H4 (cell line): ENCODE measurements around a stretch of chr12.

DNA sequence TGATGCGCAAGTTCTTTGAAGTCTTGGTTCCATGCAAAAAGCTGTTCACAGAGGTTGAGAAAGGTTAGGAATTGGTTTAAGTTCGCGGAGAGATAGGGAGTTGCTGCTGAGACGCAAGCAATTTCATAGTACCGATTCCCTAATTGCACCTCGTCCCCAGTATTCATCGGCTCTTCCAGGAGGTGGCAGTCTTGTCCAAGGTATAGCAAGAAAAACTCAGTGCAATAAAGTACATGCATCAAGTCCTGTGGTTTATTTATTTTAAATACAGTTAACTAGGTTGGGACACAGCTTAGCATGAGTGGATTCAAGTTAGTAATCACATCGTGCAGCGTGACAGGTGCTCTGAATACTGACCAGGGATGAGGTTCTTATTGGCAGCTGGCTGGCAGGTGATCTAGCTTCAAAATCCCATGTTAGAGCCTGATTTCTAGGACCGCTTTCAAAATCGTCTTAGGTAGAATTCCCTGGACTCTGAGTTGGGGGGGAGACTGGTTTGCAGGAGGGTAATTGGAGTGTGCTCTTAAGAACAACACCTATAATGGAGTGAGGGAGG lies 603 bp upstream of the YARS2 start:
- RAMPAGE, long total RNA, result no peak

DNA sequence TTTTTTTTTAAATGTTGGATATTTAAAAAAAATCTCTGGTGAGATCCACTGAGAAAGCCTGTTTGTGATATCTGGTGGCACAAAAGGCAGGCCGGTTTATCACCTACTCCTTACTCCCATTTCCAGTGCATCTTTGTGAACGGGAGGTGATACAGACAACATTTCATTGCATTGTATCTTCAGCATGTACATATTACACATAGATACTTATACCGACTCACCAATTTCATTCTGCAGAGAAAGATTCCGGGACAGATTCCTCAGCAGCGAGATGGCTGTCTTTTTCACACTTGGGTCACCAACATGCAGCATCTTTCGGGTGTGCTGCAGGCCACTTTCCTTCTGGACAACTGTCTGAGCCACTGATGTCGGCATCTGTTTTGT lies 46.5 kb upstream of the YARS2 start:
- RAMPAGE, long total RNA, result no peak

- RAMPAGE, long total RNA, result no peak
Measured at GRCh38 chr12:32875439-32875995, 21.1 kb downstream of the PKP2 start.

DNA sequence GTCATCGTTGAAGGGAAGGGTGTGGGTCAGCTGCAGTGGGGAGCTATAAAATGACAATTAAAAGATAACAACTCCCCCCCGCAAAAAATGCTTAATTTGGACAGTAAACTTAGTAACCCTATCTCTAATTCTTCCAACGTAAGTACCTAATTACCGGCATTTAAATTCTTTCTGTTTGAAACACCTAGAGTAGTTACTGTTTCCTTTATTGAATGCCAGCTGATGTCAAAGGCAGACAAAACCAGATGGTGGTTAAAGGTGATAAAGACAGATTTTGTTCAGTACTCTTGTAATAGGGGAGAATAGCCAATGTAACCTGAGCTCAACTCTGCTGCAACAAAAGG lies 90.6 kb upstream of the PKP2 start:
- RAMPAGE, long total RNA, result no peak

- RAMPAGE, long total RNA, result no peak
Measured at GRCh38 chr12:34346693-34346954, 324.3 kb downstream of the ALG10 start.

GRCh38 chr12:39351546-39352325 lies 91.2 kb downstream of the KIF21A start:
- RAMPAGE, long total RNA, result no peak

DNA sequence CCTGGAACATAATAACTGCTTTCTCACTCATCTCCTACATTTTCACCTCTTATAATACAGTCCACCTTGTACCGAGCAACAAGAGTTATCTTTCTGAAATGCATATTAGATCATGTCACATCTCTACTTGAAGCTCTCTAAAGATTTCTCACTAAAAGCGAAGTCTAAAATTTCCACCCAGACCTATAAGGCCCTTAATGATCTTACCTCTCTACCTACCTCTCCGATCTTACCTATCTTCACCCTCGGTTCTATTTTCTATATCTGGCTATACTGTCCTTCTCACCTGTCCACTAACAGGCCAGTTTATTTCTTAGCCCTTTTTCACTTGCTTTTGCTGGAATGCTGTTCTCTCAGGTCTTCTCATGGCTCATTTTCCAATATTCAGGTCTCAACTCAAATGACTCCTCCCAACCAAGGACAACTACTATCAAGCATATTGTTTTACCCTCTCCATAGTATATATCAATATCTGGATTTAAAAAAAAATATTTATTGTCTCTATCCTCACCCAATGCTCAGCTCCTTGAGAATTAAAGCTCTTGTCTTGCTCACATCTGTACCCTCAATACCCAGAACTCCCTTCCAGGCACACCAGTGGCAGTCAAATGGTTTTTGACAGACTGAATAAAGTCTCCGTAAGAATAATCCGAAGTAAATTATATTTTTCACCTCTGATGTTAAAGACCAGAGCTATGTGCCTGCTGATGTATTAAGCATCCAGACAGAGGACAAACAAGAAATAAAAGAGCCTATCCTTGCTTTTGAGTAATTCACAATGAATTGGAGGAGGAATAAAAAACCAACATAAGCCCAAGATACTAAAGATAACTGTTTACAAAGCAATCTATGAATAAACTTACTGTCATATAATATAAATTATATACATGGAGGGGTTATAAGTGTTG lies 17.9 kb downstream of the KIF21A start:
- RAMPAGE, long total RNA, result no peak

DNA sequence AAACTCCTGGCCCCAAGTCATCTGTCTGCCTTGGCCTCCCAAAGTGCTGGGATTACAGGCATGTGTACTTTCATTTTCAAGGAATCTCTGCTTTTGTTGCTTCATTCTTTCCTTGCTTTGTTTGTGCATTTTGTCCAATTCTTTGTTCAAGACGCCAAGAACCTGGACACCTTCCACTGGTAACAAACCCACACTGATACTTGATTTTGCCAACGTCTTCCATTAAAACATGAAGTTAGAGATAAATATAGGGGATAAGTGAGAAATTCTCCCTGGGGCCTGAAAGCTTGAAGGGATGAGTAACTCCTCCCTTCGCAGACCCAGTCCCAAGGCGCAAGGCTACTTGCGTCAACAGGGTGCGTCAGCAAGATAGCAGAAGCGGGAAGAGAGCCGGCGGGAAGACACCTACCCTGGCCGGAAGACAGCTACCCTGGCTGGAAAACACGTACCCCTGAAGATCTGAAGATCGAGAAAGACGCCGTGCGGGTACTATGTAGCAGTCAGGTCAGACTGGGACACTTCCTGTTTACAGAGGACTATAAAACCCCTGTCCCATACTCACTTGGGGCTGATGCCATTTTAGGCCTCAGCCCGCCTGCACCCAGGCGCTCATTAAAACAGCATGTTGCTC lies 81.1 kb downstream of the ABCD2 start:
- RAMPAGE, long total RNA, result no peak

DNA sequence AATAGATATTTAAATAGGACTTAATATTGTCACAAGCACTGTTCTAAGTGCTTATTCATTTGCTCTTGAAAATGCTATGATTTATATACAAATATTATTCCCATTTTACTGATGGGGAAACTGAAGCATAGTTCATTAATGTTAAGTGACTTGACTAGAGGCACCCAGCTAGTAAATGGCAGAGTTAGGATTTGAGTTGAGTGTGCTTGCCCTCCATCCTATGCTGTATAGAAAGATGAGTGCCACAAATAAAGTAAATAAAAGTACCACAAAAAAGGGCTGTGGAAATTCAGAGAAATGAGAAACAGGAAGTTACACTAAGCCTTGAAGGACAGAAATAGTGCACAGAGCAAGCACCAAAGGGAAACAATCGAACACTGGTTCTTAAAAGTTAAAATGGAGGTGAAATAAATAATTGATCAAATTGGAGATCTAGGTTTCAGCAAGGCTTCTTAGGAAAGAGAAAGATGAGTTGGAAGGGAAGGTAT lies 2.8 kb downstream of the C12orf40 start:
- RAMPAGE, long total RNA, result no peak

DNA sequence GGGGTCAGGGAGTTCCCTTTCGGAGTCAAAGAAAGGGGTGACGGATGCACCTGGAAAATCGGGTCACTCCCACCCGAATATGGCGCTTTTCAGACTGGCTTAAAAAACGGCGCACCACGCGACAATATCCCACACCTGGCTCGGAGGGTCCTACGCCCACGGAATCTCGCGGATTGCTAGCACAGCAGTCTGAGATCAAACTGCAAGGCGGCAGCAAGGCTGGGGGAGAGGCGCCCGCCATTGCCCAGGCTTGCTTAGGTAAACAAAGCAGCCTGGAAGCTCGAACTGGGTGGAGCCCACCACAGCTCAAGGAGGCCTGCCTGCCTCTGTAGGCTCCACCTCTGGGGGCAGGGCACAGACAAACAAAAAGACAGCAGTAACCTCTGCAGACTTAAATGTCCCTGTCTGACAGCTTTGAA lies 127.4 kb downstream of the SLC2A13 start:
- RAMPAGE, long total RNA, result no peak

GRCh38 chr12:40058755-40059165 lies 47.1 kb downstream of the SLC2A13 start:
- RAMPAGE, long total RNA, result no peak

DNA sequence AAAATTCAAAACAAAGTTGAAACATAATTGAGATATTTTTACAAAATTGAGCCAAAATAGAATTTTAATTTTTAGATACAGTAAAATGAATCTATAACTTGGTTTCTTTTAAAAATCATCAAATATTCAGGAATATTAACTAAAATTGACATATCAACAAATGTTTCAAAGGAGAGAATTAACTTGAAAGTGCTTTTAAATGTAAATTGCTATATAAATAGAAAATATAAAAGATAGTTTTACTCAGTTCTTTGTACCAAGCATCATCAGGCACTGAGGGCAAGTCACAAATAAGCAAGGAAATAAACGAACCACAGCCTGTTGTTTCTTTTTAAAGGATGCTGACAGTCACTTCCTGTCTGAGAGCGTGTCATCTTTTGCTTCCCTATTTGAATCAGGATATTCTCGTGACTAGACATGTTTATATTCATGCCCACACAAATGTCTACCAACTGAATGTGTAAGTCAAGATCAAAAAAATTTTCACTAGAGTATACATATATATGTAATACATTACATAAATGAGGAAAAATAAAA lies 31.3 kb upstream of the SLC2A13 start:
- RAMPAGE, long total RNA, result no peak

DNA sequence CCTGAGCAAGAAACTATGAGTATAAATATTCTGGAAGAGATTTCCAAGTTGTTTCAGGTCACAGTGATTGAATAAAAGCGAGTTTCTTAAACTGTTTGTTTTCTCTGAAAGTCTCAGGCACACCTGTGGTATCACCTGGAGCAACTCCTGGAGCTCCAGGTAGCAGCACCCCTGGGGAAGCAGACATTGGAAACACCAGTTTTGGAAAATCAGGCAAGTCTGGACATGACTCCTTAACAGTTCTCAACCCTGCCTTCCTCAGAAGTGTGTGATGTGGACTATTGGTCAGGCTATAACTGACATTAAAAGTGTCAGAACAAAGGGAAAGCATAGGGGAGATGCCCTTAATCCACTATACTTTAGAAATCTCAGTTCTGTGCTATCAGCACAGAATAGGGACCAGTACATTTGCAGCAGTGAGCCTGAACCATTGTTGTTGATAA lies 217.6 kb upstream of the CNTN1 start:
- RAMPAGE, long total RNA, result no peak

DNA sequence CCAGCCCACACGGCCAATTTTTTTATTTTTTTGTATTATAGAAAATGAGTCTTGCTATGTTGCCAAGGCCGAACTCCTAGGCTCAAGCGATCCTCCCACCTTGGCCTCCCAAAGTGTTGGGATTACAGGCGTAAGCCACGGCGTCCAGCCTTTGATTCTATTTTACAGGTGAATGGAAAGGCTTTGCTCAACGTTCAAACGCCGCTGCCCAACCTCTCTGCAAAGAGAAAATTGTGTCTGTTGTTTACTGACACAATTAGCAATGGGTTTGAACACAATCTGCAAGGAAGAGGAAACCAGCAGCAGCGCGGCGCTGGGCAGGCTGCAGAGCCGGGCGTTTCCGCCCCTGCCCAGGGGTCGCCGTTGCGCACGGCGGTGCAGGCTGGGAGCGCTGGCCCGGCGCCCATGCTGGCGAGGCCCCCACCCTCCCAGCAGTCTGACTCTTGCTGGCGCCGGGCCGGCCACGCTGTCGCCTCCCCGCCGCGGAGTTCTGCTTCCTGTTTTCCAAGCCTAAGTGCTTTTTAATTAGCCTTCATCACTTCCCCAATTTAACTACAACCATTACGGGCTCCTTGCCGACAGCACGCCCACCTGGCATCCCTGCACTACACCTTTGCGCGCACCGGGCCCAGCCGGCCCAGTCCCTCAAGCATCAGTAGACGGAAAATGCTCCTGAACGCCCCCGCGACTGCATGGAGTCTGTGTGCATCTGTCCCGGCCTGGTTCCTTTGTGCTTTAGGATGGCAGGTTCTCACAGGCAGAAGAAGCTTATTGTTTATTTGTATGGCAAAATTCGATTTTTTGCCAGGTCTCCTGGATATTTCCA lies 212.2 kb downstream of the GXYLT1 start:
- RAMPAGE, long total RNA, result no peak

DNA sequence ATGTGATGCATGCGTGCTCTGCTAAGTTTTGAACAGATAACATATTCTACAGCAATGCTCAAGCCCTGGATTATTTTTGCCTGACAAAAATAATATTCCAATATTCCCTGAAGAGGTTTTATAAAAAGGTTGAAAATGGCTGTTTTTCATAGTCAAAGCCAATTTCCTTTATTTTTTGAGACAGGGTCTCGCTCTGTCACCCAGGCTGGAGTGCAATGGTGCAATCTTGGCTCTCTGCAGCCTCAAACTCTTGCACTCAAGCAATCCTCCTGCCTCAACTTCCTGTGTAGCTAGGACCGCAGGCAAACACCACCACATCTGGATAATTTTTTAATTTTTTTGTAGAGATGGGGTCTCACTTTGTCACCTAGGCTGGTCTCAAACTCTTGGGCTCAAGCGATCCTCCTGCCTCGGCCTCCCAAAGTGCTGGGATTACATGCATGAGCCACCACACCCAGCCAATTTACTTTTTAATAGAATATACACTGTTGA lies 62.3 kb downstream of the GXYLT1 start:
- RAMPAGE, long total RNA, result no peak

- RAMPAGE, long total RNA, result no peak
Measured at GRCh38 chr12:42084282-42084986, 60.2 kb downstream of the GXYLT1 start.

DNA sequence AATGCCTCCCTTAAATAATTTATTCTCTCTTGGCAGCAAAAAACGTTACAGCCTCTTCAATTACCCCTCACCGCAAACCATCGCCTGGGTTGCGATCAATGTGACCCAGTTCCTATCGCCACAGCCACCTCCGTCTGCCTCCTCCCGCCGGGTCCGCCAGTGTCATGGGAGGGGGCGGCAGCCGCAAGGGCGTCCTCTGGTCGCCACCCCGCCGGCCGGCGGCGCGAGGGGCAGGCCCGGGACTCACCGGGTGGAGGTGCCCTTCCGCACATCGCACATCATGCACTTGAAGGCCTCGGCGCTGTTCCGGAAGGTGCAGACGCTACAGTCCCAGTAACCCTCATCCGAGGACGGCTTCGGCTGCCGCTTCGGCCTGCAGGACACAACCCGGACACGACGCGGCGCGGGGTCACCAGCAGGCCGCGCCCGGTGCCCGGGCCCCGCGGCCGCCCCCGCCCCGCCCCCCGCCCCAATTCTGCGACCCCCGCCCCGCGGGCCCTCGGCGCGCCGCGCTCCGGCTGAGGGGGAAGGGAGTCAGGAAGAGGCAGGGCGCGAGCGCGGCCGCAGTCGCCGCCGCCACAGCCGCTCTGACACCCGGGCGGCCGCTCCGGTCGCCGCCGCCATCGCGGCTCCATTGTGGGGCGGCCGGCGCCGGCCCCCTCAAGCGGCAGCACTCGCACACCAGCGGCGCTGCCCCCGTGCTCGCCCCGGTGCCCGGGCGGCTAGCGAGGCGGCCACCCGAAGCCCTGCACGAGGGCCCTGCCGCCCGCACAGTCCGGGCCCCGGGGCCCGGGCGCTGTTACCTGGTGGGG lies 490 bp downstream of the YAF2 start:
- RAMPAGE, long total RNA, result no peak

- RAMPAGE, long total RNA, result no peak
Measured at GRCh38 chr12:42464702-42465396, 124.7 kb downstream of the PRICKLE1 start.

DNA sequence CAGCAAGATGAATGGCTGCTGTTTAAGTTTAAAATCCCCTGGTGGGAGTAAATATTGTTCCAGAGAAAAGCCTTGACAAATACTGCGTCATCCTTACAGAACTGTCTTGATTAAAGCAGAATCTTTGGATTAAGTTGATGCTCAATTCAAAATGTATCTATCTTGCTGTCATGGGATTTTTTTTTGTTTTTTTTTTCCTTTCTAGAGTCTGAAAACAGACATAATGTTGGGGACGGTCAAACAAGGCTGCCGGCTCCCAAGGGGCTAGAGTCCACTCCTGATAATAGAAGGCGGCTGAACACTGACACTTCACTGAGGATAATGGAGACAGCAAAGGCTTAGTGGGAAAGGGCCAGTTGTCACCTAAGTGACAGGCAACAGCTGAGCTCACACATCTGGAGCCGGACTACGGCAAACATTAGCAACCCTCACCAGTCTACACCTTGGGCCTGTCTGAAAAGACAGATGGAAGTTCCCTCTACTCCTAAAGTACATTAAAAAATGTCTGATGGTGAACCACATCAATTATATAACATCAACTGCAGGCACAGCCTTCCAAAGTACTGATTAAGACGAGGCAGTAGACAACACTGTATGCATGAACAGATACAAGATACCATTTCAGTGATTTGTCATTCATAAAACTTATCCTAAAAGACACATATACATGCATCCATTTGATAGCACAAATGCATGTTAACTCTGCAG lies 1.6 kb downstream of the PRICKLE1 start:
- RAMPAGE, long total RNA, result no peak

GRCh38 chr12:43858095-43858572 lies 22.3 kb downstream of the TMEM117 start:
- RAMPAGE, long total RNA, result no peak